ENCODE data around the gene SNAP29.

- PRO-cap = no peak
These were observed 45.7 kb downstream of the MED15 start for GRCh38 chr22:20552979-20553676.

DNA sequence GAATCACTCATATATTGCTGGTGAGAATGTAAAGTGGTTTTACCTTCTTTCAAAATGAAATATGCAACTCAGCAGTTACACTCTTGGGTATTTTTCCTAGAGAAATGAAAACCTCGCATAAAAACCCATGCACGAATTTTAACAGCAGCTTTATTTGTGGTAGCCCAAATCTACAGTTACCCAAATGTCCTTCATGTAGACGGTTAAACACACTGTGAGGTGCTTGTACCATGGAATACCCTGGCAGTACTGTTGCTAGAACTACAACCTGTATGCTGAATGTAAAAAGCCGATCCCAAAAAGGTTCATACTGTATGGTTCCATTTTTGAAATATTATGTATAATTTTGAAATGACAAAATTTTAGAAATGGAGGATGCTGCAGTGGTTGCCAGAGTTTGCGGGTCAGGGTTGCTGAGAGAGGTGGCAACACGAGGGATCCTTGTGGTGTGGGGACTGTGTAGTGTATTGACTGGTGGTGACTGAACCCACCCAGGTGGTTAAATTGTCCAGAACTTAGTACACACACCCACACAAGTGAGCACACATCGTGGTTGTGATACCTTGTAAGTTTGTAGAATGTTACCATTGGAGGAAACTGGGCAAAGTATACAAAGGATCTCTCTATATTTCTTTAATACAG, 55.8 kb downstream of the MED15 start:
- PRO-cap = no peak

GRCh38 chr22:20587464-20587952, 80.1 kb downstream of the MED15 start:
- PRO-cap = no peak

- PRO-cap = no peak
These were observed 55.3 kb upstream of the SERPIND1 start for GRCh38 chr22:20718548-20719165.

GRCh38 chr22:20721254-20721992, 52.5 kb upstream of the SERPIND1 start:
- PRO-cap = no peak

DNA sequence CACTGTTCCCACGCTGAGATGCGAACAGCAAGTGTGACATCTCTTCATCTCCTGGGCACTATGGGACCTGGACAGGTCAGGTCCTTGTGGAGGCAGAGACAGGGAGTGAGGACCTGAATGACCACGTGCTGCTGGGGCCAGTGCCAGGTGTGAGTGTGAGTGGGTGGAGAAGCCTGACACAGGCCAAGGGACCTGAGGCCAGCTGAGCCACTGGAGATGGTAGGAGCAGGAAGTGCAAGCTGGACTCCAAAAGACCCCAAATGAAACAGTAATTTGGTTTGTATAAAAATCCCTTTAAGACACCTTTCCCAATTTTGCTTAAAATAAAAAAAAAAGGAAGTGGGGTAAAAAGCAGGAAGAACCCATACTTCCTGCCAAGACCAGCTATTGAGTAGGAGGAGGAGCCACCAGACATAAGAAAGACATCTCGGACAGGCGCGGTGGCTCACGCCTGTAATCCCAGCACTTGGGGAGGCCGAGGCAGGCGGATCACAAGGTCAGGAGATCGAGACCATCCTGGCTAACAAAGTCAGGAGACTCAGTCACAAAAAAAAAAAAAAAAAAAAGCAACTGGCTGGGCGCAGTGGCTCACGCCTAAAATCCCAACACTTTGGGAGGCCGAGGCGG, 35.3 kb upstream of the SERPIND1 start:
- PRO-cap = no peak

DNA sequence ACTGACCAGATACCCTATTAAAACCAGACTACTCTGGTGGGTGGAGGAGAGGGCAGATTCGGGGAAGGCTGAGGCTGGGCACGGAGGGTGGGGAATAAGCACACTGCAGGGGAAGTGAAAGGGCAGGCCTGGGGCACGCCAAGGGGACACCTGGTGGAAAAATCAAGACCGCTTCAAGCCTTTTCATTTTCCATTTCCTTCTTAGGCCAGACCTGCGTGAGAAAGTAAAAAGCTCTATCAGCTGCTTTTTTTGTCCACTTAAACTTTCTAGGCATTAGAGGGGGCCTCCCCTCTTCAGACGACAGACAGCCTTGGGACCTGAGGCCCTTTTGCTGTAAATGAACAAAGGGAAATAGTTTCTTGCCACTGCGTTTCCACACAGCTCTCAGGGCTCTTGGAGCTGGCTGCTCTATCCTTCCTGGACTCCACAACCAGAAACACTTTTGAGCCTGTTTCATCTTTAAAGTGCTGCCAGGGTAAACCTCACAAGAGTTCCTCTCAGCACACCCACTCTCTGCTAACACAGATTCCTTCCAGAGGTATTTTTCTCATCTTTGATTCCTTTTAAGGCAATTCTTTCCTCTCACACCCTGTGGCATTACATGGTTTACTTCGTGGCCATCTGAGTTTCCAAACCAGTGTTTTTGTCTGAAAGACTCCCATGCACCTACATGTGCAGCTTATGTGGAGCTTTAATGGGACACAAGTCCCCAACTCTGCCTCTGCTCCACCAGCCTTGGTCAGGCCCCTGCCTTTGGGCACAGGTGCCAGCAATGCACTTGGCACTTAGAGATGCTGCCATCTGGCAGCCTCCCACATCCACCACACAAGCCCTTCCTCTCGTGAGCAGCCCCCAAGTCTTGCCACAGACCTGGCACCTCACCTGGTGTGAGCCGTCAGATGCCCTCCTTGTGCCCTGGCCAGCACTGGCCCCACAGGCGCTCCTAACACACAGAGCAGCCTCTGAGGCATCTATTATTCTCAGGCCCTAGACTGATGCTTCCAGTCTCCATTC, 24.8 kb upstream of the SERPIND1 start:
- PRO-cap = no peak

DNA sequence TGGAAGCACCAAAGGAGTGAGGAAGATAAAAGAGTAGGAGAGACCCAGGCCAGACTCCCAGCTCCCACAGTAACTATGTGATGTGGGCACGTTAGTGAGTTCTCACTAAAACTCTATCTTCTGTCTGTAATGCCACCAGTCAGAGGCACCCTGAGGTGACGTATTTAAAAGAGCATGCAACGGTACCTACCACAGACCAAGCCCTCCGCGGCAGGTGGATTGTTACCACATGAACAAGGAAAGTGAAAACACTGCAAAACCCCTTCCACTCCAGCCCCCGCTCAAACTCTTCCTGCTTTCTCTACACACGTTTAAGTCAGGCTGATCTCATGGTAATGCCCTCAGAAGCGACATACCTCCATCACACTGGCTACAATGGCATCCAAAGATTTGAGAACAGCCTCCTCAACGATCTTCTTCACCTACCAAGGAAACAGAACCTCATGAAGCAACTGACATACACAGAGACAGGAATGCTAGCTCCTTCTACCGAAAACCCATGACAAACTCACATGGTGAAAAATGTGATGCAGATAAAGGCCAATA, 36.8 kb downstream of the SERPIND1 start:
- PRO-cap = no peak

- PRO-cap = bidirectional peak, plus-strand start at chr22:20859007, minus-strand start at chr22:20858767
These were observed at the start of gene SNAP29 for GRCh38 chr22:20858940-20859562. Gene SNAP29, plus strand, starts transcription at chr22:20859007.

GRCh38 chr22:20925665-20926919, 8.9 kb downstream of the CRKL start:
- PRO-cap = no peak

- PRO-cap = no peak
These were observed 16.5 kb downstream of the CRKL start for GRCh38 chr22:20933567-20934247.

- PRO-cap = no peak
These were observed 2.2 kb upstream of the LZTR1 start for GRCh38 chr22:20979788-20980423.

GRCh38 chr22:20998115-20999199, 3.5 kb downstream of the THAP7 start:
- PRO-cap = no peak

- PRO-cap = no peak
These were observed 18.7 kb upstream of the TMEM191C start for GRCh38 chr22:21448462-21448841.

GRCh38 chr22:21448842-21449664, 18.1 kb upstream of the TMEM191C start:
- PRO-cap = no peak

- PRO-cap = no peak
These were observed 3.5 kb downstream of the YDJC start for GRCh38 chr22:21626087-21626893.

GRCh38 chr22:21701520-21702305, 33.9 kb downstream of the YPEL1 start:
- PRO-cap = no peak

DNA sequence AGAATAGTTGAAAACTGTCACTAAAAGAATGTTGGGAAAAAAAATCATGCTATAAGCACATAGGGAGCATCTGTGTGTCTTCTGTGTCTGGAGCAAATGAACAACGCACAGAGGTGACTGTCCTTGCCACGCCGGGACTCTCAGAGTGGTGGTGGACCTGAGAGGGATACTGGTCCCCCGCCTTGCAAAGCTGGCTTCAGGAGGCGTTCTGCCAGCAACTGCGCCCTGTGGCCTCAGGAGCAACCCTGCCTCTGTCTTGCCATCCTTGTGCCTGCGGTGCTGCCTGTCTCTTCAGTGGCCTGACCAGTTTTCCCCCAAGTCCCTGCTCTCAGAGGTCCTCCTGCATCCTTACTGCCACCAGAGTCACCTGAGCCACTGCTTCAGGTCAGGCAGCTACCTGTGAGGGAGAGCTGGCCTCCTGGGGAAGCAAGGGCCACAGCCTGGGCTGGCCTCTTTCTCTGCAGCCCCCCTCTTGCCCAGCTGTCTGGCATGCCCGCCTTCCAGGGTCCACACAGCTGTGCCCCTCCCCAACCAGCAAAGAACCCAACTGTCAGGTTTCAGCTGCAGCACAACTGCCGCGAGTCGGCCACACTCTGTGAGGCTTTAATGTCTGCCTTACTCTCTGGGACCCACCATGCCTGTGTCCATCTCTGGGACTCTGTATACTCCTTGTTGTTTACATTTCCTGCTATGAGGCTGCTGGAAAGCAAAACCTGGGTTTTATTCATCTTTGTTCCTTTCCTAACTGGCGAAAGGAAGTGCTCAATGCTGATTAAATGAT, 30.5 kb upstream of the YPEL1 start:
- PRO-cap = no peak

- PRO-cap = no peak
These were observed 34.3 kb downstream of the PPM1F start for GRCh38 chr22:21918219-21918926.

DNA sequence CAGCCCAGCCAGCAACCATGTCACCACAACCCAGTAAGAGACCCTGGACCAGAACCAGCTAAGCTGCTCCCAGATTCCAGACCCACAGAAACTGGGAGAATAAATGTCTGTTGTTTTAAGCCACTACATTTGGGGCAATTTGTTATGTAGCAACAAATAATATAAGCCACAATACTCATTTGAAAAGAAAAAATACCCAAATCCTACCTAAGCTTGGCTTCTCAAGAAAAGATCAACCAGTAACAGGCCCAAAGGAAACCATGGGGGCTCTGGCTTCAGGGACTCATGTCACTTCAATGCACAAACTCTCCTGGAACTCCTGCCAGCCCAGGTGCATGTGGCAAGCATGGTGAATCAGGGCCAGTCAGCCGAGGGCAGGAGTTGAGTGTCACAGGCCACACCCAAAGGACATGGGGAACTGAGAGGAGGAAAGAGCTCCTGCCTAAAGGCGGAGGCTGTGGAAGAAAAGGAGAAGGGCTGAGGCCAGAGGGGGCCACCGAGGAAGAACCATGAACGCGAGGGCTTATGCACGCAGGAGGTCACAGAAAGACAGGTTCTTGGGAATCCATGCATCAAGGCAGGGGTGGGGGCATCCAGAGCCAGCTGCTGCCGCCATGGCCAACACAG, 15.8 kb downstream of the PPM1F start:
- PRO-cap = no peak

Data from osteocyte (in vitro differentiated cells).